ENCODE results near the genes ANKRD35, LIX1L and GPR89B.

- RAMPAGE, long total RNA = no peak
- RRBS = no CpG with 5 or more reads among the region's 43 CpGs
Observed at GRCh38 chr1:145286857-145287530, 45.0 kb upstream of the PPIAL4D start.

DNA sequence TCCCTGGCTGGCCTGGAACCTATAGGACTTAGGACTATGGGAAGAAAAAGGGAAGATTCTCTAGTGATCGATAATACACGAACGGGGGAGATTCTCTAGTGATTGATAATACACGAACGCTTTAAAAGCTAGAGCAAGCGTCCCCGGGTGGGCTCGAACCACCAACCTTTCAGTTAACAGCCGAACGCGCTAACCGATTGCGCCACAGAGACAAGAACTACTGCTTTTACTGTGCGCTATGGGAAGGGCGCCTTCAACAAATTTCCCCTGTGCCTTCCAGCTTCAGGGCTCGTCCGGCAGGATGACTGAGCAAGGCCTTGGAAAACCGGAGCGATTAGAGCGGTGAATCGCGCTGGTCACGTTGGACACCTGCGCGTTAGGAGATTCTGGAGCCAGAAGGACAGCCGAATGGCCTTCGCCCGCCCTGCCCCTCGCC, 49.9 kb upstream of the NBPF20 start:
- RAMPAGE, long total RNA = no peak
- RRBS = no CpG with 5 or more reads among the region's 29 CpGs

DNA sequence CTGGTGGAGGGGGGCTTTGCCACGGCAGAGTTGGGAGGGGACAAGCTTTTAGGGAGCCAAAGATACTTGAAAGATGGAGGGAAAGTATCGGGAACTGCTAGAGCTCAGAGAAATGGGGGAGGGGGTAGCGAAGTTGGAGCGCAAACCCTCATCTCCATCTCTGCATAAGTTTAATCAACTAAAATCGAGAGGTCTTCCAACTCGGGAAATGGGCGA, 323 bp upstream of the PIAS3 start:
- RAMPAGE, long total RNA = no peak
- RRBS = no CpG with 5 or more reads among the region's 7 CpGs

DNA sequence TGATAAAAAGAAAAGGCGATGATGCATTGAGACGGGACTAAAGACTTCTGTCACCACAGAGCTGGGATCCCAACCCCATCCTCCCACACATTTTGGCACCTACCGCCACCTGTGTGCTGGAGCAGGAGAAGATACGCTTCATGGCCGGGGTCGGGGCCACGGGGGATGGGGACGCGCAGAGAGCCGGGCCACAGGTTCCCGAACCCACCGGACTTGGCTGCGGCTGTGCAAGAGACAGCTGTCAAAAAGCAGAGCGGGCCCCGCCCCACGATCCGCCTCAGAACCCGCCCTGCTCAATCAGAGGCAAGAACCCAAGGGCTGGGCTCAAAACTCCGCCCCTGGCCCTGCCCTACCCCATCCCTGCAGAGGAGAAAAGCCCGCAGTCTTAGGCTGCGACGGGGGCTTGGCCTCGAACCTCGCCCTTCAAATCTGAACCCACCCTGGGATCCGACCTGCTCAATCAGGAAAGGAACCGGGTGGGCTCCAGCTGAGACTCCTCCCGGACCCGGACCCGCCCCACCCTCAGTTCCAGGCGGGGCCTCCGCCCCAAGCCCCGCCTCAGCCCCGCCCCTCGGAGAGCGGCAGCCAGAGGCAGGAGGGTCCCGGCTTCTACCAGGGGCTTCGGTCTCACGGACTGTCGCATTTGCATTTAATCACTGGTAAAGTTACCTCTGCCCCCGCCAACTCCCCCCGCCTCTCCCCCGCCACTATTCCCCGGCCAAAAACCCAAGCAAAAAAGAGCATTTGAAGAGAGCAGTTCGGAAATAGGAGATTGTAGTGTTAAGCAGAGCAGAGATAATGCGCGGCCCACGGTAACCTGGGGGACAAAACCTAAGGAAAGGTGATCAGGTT, at the start of gene ANKRD35:
Gene ANKRD35 (minus strand): TSS at position 250 of the 852 bp plus-strand sequence.
- RAMPAGE, long total RNA = no peak
- RRBS = 4% methylated on average over 6 of the region's 47 CpGs

DNA sequence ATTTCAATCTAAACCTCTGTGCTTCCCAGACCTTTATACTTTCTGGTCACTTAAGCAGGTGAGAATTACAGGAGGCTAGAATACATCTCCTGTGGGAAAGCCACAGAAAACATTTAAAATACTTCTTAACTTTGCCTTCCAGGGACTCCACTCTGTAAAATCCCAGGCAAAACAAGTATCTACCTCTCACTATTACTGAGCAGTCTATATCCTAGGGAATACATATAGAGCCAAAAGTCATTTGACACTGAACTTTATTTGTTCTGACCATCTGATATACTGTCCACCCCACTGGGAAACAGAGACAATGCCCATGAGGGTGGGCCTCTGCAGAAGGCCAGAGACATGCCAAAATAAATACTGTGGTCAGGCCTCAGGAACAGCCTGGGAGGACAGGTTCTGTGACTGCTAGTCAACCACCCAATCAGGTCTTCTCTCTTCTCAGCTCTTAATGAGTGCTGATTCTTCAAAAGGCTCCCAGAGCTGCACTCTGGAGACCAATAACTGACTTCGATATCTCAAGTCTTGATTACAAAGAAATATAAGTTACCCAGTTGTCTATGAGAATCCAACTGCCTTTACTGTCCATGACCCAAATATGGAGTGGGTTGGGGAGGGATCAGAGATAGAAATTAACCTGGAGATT, 5.4 kb upstream of the ANKRD35 start:
- RAMPAGE, long total RNA = no peak
- RRBS = no CpG with 5 or more reads among the region's 1 CpG

DNA sequence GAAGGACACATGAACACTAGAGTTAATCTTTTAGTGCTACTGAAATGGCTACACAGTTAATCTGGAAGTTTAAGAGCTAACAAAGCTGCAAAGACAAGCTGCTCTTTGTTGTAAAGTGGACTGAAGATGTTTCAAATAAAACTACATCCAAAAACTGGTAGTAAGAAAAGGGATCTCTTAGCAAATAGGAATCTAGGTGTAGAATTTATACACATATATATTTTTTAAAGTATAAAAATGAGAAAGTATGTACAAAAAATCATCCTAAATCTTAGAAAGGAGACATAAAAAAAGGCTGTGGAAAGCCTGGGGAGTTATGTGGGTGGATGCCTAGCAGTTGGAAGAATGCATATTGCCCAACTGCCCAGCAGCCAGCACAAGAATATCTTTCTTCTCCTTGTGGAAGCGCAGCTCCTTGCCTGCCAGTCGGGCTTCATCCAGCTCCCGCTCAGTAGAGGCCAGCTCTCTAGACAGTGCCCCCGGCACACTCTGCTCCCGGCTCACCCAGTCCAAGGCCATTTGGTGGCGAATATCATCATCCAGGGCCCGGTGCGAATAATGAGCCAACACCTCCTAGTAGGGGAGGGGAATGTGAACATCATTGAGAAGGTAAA, 8.8 kb upstream of the RBM8A start:
- RAMPAGE, long total RNA = no peak
- RRBS = 90% methylated on average over 2 of the region's 8 CpGs

- RAMPAGE, long total RNA = no peak
- RRBS = no CpG with 5 or more reads among the region's 5 CpGs
Observed at GRCh38 chr1:145949128-145949816, 8.5 kb downstream of the LIX1L start.

DNA sequence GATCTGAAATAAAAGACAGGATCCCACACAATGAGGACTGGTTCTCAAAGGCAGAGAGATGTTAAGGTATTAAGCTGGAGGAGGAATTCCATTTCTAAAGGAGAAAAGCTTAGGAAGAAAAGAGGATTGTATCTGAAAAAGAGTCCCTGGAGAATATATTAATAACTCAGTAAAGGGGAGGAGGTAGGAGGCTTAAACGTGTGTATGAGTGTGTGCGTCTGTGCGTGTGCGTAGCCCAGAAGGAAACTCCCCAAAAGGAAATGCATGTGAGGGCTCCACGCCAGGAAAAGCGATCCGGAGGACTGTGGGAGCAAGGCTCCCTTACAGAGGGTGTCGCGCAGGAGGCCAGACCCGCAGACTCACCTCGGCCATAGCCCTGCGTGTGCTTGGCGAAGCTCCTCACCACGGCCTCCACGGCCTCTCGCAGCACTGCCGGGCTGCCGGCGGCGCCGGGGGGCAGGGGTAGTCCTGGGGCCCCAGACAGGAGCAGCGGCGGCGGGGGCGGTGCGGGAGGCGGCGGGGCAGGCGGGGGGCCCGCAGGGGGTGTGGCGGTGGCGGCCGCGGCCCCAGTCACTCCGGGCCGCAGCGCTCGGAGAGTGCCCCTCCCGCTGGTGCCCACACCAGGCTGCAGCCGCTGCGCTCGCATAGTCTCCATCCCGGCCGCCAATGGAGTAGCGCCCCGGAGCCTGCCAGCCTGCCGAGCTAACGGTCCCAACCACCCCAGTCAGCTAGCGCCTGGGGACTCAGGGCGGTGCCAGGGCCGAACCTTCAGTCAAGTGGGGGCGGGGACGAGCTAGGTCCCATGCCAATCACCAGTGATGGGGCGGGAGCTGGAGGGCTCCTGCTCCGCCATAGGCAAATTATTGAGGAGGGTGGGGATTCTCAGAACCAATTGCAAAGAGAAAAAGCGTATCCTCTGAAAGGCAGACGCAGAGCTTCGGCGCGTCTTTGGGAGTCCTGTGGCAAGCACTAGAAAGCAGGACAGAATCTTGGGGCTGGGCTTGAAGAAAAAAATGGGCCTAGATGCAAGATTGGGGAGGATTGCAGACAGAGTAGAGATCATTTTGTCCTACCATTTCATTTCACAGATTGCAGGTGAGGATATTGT, at the start of gene LIX1L:
Gene LIX1L (minus strand): TSS at position 745 of the 1,108 bp plus-strand sequence.
- RAMPAGE, long total RNA = no peak
- RRBS = 1% methylated on average over 9 of the region's 60 CpGs

GRCh38 chr1:145960035-145961023, 2.5 kb upstream of the LIX1L start:
- RAMPAGE, long total RNA = no peak
- RRBS = 2% methylated on average over 18 of the region's 52 CpGs

DNA sequence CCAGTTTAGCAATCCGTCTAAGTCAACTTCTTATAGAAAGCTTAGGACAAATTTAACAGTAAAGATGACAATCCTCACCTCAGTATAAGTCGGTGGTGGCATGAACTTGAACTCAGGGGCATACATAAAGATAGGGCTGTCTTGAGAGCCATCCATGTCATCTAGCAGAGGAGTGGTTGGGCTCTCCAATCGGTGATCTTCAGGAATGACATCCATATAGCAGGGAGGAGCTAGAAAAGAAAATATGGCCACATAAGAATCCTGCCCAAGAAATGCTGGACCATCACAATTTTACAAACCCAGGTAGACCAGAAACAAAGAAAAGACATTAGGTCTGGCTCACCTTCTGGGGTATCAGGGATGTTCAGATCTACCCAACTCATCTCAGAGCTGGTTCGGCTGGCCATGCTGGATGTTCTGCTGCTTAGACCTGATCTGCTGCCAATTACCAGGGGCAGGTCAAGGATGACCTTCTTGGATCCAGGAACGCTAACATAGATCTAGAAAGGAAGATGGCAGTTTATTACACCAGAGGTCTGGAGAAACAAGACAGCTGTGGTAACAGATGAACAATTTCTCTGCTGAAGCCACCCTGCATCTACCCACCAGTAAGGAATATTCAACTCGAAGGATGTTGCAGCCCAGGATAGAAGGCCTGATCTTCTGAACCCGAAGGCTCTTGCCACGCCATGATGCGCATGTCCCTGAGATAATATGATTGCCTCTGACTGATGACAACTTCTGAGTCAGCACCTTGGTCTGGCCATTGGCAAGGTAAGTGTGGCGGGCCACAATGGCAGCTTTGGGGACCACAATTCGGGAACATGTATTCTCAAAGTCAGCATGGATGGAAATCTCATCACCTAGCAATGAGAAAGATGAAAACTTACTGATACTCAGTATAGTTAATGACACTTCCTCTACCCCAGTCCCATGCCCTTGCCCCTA, 2.2 kb downstream of the TXNIP start:
- RAMPAGE, long total RNA = no peak
- RRBS = no CpG with 5 or more reads among the region's 11 CpGs

- RAMPAGE, long total RNA = no peak
- RRBS = no CpG with 5 or more reads among the region's 9 CpGs
Observed at GRCh38 chr1:146934344-146935234, 3.5 kb upstream of the NBPF12 start.

- RAMPAGE, long total RNA = no peak
- RRBS = no CpG with 5 or more reads among the region's 1 CpG
Observed at GRCh38 chr1:147196673-147197354, 24.5 kb upstream of the PRKAB2 start.

- RAMPAGE, long total RNA = no peak
- RRBS = no CpG with 5 or more reads among the region's 1 CpG
Observed at GRCh38 chr1:147269779-147270091, 27.3 kb downstream of the CHD1L start.

DNA sequence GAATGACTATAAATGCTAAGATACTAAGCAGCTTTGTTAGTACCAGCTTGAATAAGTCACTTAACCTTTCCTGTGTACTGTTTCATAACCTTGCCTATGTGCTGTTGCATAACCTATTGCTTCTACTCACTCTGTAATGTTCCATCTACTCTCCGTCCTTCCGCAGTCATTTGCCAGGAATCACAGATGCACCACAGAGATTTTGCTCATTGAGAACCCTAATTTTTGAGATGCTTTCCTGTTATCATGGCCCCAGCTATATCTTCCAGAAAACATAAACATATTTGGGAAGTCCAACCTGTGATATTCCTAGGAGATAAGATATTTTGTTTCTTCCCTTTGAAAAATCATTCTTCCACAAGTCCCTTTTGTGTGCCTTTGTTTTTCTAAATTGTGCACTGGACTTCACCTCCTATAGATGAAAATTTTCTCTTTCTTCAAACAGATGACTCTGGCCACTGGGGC, 44.7 kb downstream of the CHD1L start:
- RAMPAGE, long total RNA = no peak
- RRBS = no CpG with 5 or more reads among the region's 2 CpGs

GRCh38 chr1:147402700-147403120, 138.6 kb upstream of the BCL9 start:
- RAMPAGE, long total RNA = no peak
- RRBS = no CpG with 5 or more reads among the region's 9 CpGs

- RAMPAGE, long total RNA = no peak
- RRBS = no CpG with 5 or more reads among the region's 3 CpGs
Observed at GRCh38 chr1:147670814-147671069, 418 bp upstream of the ACP6 start.

DNA sequence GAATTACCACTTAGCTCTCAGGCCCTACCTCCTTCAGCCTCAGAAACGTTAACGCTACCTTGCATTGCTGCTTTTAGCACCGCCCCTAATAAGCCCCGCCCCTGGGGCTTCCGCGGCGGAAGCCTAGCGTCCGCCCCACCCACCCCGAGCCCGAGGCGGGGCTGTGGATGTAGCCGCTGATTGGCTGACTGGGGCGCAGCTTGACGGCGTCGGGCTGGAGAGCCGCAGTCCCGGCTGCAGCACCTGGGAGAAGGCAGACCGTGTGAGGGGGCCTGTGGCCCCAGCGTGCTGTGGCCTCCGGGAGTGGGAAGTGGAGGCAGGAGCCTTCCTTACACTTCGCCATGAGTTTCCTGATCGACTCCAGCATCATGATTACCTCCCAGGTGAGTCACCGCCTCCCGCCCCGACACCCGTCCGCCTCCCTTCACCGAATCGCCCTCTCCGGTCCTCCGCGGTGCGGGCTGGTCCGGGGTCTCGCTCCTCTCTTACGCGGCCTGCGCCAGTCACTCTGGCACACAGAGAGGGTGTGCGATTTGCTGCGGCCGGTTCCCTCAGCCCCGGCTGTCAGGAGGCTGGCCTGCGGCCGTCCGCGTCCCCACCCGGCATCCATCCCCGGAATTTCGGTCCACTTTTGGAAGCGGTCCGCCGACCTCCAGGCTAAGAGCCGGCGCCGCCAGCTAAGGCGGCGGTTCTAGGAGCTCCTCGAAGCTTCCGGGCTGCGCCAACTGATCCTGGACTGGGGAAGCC, at the start of gene GPR89B:
Gene GPR89B (plus strand): TSS at position 225 of the 747 bp plus-strand sequence.
- RAMPAGE, long total RNA = no peak
- RRBS = 3% methylated on average over 2 of the region's 62 CpGs

GRCh38 chr1:148150148-148150506, 2.0 kb downstream of the NBPF11 start:
- RAMPAGE, long total RNA = no peak
- RRBS = no CpG with 5 or more reads among the region's 7 CpGs

GRCh38 chr1:148388104-148389123, 94.7 kb downstream of the PPIAL4G start:
- RAMPAGE, long total RNA = start-site peak on the minus strand at chr1:148388636-148388641, 63 and 329 reads in 2 replicates
- RRBS = no CpG with 5 or more reads among the region's 47 CpGs

DNA sequence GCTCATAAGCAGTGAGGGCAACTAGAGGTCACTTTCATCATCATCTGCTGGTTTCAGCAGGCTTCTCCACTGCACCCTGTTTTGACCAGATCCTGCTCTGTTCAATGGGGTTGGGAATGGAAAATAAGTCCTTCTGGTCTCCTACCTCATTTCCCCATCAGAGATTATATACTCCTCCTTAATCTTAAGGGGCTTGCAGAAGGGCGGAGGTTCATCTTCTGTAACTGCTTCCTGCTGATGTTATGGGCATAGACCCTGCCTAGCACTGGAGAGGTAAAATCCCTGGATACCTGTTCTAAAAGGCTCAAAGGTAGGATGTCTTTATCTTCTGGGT, 49.9 kb downstream of the PPIAL4G start:
- RAMPAGE, long total RNA = no peak
- RRBS = no CpG with 5 or more reads among the region's 1 CpG

Data from epithelial cell of alveolus of lung (primary cell).